Ovary (tissue), 7 donors: ENCODE measurements around the gene SMIM28.

DNA sequence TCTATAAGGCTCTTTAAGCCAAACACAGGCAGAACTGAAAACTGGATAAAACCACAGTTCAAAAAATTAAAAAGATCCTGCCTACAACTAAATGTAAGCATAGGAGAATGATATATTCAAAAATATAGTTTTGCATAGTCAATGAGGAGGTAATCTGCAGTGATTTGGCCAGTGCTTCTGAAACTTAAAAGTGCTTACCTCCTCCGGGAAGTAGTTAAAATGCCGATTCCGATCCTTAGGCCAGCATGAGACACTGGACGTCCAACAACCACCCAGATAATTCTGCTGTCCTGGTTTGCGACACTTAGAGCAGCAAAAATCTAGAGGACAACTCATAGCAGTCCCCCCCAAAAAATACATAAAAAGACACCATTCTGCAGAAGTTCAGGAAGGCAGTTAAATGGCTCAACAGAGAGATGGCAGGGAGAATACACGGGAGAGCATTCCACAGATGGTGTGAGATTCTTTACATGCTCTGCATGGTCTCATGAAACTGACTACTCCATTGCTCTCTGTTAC is 5.5 kb downstream of the PERP start:
- PRO-cap, 7 experiments, result no peak in any of the 7 experiments
- RAMPAGE, long total RNA, 2 experiments, result no peak in any of the 2 experiments

GRCh38 chr6:138162147-138162816 is 543 bp downstream of the ARFGEF3 start:
- PRO-cap, 7 experiments, result no peak in any of the 7 experiments
- RAMPAGE, long total RNA, 2 experiments, result no peak in any of the 2 experiments

- PRO-cap, 7 experiments, result no peak in any of the 7 experiments
- RAMPAGE, long total RNA, 2 experiments, result no peak in any of the 2 experiments
Observed at GRCh38 chr6:138182905-138183282, 21.2 kb downstream of the ARFGEF3 start.

GRCh38 chr6:138377622-138378168 is at the start of gene SMIM28:
SMIM28 (plus strand) TSS chr6:138377905.
- PRO-cap, 7 experiments, result no peak in any of the 7 experiments
- RAMPAGE, long total RNA, 2 experiments, result no peak in any of the 2 experiments

DNA sequence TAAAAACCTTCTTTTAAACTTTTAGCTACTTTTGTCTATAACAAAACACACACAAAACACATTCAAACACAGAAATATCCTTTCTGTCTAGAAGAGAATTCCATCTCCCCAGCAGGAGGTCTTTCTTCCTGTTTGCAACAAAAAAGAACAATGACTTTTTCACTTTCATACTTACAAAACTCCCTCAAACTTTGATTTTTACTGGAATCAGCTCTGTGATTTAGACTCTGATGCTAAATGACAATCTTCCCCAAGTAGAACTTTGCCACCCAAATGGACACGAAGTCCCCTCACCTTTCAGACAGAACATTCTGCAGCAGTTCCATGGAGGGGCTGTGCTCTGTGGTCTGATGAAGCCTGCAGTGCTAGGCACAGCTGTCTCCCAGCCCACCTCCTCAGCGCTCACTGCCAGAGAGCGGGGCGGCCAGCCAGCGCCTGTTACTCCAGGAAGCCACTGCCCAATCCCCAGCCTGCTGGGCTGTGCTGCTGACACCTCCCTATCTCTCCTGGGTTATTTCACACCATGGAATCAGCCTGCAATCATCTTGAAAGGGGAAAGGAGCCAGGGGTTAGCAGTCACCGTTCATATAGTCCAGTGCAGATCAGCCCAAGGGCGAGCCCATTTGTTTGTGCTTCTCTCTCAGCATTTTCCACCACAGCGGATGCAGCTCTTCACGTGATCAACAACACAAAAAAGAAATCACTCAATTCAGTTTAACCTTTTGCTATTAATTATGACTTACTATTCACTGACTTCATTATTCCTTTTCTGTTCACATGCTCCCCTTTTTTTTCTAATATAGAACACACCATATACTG is 46.2 kb upstream of the NHSL1 start:
- PRO-cap, 7 experiments, result peak in 4 of 7 experiments; most common plus-strand start position 411 of the sequence (in 1); most common minus-strand start position 407 of the sequence (in 3)
- RAMPAGE, long total RNA, 2 experiments, result start-site peak on the minus strand in 1 of 2 experiments, centred at position 378 of the sequence, 31 reads per replicate

- PRO-cap, 7 experiments, result no peak in any of the 7 experiments
- RAMPAGE, long total RNA, 2 experiments, result no peak in any of the 2 experiments
Observed at GRCh38 chr6:138869341-138869746, 73.5 kb downstream of the ECT2L start.

DNA sequence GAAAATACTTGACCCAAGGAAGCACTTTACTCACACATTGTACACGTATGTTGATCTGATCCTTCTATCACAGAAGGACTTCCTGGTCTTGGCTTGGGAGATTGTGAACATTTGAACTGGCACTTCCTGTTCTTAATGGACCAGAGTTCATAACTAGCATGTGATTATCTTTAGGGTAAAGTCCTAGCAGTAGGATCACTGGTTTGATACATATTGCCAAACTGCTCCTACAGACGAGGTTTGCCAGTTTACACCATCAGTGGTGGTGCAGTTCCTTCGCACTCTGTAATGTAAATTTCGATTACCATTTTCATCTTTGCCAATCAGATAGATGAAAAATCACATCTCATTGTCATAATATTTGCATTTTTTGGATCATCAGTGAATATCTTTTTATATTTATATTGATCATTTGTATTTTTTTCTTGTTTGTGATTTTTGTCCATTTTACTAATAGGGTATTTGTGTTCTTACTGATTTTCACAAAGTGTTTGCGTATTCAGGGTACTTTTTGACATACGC is 12.9 kb downstream of the HECA start:
- PRO-cap, 7 experiments, result no peak in any of the 7 experiments
- RAMPAGE, long total RNA, 2 experiments, result no peak in any of the 2 experiments

DNA sequence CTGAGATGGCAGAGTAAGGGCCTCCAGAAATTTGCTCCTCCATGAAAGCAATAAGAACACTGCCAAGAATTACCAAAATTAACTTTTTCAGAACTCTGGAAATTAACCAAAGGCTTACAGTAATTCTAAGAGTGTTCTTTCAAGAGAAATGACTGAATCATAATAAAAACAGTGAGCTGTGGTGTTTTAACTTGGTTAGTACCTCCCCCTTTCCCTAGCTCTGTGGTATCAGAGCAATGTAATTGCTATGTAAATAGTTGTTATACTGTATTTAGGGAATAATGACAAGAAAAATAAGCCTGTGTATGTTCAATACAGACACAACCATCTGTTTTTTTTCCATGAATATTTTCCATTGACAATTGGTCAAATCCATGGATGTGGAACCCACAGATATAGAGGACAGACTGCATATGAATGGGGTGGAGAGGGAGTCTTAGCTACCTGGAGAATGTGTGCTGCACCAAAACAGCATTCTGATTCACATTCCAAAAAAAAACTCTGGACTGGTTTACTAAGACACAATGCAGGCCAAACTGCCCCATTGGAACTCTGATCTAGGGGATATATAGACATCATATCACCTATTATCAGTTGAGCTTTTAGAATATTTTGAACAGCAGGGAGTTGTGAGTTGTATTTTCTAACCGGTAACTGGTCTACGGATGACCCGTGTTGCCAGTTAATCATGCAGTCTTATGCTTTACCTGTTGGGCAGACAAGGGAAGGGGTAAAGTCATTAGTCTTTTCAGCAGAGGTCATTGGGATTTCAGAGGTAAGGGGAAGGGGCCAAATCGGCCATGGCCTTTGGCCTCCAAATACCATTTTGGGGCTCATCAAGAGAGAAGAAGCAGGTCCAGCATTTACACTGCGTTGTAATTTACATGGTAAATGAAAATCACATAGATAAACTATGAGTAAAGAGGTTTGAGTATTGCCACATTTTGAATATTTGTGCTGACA is 19.3 kb downstream of the HECA start:
- PRO-cap, 7 experiments, result no peak in any of the 7 experiments
- RAMPAGE, long total RNA, 2 experiments, result no peak in any of the 2 experiments

DNA sequence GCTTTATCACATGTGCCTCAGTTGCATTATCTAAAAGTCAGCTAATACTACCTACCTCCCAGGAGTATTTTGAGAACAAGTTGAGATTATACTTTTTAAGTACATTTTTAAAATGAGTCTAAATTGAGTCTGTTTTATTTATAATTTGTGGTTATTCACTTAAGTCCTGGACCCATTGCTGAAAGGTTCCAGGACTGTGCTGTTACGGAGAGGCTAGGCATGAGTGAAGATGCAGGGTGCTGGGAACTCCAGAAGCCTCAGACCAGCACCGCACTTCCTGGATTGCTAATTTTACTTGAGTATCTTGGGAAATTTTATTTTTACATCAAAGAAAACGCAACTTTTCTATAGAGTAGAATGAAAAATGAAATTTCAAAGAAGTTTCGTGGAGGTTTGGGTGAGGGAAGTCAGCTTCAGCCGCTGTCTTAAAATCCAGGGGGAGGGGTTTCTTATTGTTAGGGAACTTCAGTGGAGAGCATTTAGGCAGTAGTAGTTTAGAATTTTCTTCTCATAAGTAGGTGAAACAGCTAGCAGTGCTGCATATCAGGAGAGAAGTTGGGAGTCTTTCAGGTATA is 41.4 kb downstream of the HECA start:
- PRO-cap, 7 experiments, result no peak in any of the 7 experiments
- RAMPAGE, long total RNA, 2 experiments, result no peak in any of the 2 experiments

DNA sequence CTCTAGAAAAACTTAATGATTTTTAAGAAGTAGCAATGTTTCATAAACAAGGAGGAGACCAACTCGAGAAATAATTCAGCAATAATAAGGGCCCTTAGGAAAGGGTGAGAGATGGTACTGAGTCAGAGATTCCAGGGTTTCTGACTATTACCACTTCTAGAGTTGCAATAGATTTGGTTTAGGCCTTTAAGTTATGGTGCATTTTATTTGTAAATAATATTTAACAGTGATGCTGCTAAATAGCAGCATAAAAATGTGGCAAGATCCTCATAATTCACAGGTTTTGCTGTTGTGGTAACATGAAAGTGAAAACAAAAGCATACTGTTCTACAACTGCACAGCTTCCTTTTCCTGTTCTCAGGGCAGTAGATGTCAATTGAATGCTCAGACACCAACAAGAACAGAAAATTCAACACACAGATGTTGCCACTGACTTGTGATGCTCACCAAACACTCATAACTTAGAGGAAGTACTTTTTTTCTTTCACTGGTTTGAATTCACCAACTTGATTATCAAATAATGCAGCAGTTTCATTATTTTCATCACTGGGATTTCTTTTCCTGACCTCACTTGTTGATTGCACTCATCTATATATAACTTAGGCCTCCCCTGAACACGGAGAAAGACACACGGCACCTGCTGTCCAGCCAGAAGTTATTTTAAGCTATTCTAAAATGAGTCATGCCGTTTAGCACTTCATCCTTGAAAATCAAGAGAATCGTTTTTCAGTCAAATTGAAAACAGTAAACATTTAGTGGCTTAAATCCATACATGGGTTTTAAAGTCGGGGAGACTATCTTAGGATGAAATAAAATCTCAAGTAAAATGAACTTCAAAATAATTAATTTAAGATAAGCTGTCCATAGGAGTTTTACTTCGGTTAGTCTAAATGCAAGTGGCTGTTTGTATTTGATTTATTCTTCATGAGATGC is 1.0 kb downstream of the TXLNB start:
- PRO-cap, 7 experiments, result peak in 4 of 7 experiments; most common plus-strand start position 365 of the sequence (in 3); most common minus-strand start position 596 of the sequence (in 3)
- RAMPAGE, long total RNA, 2 experiments, result no peak in any of the 2 experiments

GRCh38 chr6:139308800-139309461 is 17.1 kb upstream of the TXLNB start:
- PRO-cap, 7 experiments, result no peak in any of the 7 experiments
- RAMPAGE, long total RNA, 2 experiments, result no peak in any of the 2 experiments

DNA sequence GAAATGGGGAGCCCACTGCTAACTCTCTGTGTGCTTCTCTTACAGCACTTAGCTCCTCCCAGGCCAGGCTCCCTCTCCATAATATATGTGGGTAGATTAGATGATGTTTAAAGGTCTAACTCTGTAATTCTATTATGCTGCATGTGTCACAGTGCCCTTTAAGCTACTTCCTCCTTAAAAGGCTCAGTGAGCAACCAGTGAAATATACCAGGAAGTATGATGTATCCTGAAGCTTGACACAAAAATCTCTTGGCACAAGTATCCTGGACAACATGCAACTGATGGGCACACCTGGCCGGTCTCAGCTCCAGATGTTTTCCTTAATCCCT is 59.1 kb upstream of the CITED2 start:
- PRO-cap, 7 experiments, result no peak in any of the 7 experiments
- RAMPAGE, long total RNA, 2 experiments, result no peak in any of the 2 experiments

GRCh38 chr6:139473981-139474667 is 99.7 kb upstream of the CITED2 start:
- PRO-cap, 7 experiments, result peak in 2 of 7 experiments; most common minus-strand start chr6:139474363 (in 2)
- RAMPAGE, long total RNA, 2 experiments, result start-site peak on the minus strand in 1 of 2 experiments, at chr6:139474594-139474638 at its widest, 9 reads per replicate

DNA sequence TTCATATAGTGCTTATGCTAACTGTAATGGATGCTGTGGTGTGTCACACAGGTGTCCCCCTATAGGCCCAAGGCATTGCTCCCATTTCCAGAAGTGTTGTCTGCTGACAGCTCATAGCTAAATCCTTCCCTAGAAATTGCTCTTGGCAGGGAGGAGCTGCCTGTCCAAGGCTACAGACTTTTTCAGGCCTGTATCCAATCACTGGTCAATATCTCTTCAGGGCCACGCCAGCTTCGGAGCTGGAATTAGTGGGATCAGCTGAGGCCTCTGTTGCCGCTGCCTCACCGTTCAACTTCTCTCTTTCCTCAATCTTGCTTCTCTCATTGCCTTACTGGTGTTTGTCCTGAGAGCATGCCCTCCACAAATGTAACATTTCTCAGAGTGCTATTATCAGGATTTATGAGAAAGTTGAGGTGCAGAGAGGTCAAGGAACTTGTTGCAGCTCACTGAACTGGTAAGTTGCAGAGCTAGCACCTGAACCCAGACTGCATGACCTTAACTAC is 111.8 kb upstream of the CITED2 start:
- PRO-cap, 7 experiments, result no peak in any of the 7 experiments
- RAMPAGE, long total RNA, 2 experiments, result no peak in any of the 2 experiments

- PRO-cap, 7 experiments, result peak in 4 of 7 experiments; most common plus-strand start chr6:139597996 (in 1); most common minus-strand start chr6:139597829 (in 4)
- RAMPAGE, long total RNA, 2 experiments, result no peak in any of the 2 experiments
Observed at GRCh38 chr6:139597559-139598317, 223.3 kb upstream of the CITED2 start.

DNA sequence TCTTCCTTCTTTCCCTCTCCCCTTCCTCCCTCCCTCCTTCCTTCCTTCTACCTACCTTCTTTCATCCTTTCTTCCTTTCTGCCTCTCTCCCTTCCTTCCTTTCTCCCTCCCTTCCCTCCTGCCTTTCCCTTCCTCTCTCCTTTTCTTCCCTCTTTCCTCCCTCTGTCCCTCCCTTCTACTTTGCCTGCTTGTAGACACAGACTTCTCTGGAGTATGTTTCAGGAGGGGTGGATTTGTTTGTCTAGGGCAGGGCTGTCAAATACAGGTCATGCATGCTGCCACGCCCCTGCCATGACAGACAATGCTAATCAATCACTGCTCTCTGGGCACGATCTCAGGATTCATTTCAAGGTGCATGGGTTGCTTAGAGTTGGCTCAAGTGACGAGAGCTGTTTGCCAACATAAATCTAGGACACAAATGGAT is 281.6 kb upstream of the CITED2 start:
- PRO-cap, 7 experiments, result no peak in any of the 7 experiments
- RAMPAGE, long total RNA, 2 experiments, result no peak in any of the 2 experiments

GRCh38 chr6:139748564-139749202 is 374.2 kb upstream of the CITED2 start:
- PRO-cap, 7 experiments, result peak in 6 of 7 experiments; most common plus-strand start chr6:139748922 (in 3); most common minus-strand start chr6:139748789 (in 6)
- RAMPAGE, long total RNA, 2 experiments, result no peak in any of the 2 experiments

- PRO-cap, 7 experiments, result no peak in any of the 7 experiments
- RAMPAGE, long total RNA, 2 experiments, result no peak in any of the 2 experiments
Observed at GRCh38 chr6:139872726-139873044, 498.2 kb upstream of the CITED2 start.

DNA sequence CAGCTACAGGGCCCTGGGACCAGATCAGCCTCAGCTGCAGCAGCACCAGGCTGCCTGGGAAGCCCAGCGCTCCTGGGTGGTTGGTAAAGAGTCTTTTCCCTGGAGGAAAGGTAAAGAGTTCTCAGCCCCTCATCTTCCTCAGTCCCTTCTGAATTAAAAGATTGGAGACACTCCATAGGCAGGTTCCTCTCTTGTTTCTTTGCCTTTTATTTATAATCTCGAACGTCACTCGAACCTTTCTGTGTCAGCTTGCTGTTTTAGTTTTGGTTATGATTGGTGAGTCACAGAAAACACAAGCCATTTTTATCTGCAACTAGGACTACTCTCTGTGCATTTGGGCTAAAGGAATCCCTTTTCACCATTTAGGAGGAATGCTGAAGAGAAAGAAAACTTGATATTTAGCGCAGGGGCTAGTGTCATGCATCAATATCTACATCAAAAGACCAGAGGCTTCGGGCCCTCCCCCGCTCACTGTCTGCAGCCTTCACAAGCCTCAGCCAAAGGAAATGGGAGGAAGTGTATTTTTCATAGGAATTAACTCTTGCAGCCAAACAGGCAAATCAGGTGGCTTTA is 507.7 kb upstream of the CITED2 start:
- PRO-cap, 7 experiments, result no peak in any of the 7 experiments
- RAMPAGE, long total RNA, 2 experiments, result no peak in any of the 2 experiments

- PRO-cap, 7 experiments, result peak in 1 of 7 experiments; most common plus-strand start chr6:139974199 (in 1); most common minus-strand start chr6:139974122 (in 1)
- RAMPAGE, long total RNA, 2 experiments, result no peak in any of the 2 experiments
Observed at GRCh38 chr6:139973536-139974396, 599.3 kb upstream of the CITED2 start.